ENCODE measurements around a stretch of chr9.

GRCh38 chr9:137960121-137960691 lies 82.6 kb downstream of the CACNA1B start:
- PRO-cap = no peak
- RAMPAGE, long total RNA, 3 experiments = no peak in any of the 3 experiments

DNA sequence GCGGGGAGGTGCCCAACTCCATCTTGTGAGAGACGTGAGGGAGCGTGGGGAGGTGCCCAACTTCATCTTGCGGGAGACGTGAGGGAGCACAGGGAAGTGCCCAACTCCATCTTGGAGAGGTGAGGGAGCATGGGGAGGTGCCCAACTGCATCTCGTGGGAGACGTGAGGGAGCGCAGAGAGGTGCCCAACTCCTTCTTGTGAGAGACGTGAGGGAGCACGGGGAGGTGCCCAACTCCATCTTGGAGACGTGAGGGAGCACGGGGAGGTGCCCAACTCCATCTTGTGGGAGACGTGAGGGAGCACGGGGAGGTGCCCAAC lies 235.2 kb downstream of the CACNA1B start:
- PRO-cap = no peak
- RAMPAGE, long total RNA, 3 experiments = no peak in any of the 3 experiments